Neural progenitor cell (in vitro differentiated cells): ENCODE results near the genes SHISA6, DNAH9, ELAC2 and CDRT15.

DNA sequence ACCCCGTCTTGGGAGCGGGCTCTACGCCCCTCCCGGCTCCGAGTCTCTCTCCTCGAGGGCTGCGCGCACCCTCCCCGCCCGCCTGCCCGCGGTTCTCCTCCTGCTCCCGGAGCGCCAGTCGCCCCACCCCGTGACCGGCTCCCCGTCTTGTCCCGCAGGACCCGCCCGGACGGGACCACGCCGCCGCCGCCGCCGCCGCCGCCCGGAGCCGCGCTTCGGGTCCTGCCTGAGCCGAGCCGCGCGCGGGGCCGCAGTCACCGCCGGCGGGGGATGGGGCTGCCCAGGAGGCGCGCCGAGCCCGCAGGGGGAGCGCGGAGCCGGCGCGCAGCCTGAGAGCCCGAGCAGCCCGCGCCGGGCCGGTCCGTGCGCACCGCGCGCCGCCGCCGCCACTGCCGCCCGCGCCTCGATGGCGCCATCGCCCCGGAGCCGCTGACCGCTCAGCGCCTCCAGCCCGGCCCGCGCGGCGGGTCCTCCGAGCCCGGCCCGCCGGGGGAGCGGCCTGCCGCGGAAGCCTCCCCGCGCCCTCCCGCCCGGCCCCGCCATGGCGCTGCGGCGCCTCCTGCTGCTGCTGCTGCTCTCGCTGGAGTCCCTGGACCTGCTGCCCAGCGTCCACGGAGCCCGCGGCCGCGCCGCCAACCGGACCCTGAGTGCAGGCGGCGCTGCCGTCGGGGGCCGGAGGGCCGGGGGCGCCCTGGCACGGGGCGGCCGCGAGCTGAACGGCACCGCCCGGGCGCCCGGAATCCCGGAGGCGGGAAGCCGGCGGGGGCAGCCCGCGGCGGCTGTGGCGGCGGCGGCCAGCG is at the start of gene SHISA6:
SHISA6 (plus strand) TSS at position 332 of the 800 bp plus-strand sequence.
- RAMPAGE, long total RNA, result no peak

- RAMPAGE, long total RNA, result no peak
These were observed at the start of gene DNAH9 for GRCh38 chr17:11598171-11598783. Gene DNAH9, plus strand, starts transcription at chr17:11598470.

- RAMPAGE, long total RNA, result no peak
These were observed 583 bp downstream of the DNAH9 start for GRCh38 chr17:11598801-11599304.

GRCh38 chr17:11978084-11978757 is 19.1 kb downstream of the ZNF18 start:
- RAMPAGE, long total RNA, result no peak

DNA sequence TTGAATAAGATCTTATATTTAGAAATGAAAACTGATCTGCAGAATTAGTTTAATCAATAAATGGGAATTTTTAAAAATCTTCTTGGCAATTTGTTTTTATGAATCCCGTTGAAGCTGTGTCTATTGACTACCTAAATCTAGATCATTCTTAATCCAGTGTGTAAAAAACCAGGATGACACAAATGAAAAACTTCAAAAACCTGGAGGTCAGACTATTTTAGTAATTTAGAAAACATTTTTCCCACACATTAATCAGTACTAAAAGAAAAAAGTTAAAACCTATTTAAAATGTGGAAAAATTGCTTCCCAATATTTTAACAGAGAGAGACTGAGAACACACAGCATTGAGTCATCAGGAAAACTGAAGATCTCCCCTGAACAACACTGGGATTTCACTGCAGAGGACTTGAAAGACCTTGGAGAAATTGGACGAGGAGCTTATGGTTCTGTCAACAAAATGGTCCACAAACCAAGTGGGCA is 60.4 kb downstream of the MAP2K4 start:
- RAMPAGE, long total RNA, result no peak

GRCh38 chr17:12622590-12622988 is 43.1 kb upstream of the MYOCD start:
- RAMPAGE, long total RNA, result no peak

DNA sequence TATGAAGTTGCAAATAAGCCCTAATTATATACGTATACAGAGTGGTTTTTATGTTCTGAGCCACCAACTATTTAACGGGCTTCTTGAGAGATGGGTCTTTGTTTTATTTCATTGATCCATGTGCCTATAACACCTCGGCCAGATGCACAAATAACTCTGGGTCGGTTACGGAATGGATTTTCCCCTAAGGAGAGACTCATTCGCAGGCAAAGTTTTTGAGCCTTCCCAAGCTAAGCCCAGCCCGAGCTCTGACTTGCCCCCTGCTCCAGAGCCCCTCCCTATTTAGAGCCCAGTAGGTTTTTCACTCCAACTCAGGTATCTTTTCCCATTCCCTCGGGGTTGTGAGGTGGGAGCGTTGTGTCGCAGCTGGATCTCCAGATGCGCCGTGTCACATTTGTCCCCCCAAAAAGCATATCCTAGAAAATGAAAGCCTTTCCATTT is 841 bp upstream of the MYOCD start:
- RAMPAGE, long total RNA, result no peak

GRCh38 chr17:13017272-13018093 is at the start of gene ELAC2:
Gene ELAC2, minus strand, starts transcription at chr17:13018027.
- RAMPAGE, long total RNA, result no peak

GRCh38 chr17:13562192-13562640 is 39.5 kb downstream of the HS3ST3A1 start:
- RAMPAGE, long total RNA, result no peak

DNA sequence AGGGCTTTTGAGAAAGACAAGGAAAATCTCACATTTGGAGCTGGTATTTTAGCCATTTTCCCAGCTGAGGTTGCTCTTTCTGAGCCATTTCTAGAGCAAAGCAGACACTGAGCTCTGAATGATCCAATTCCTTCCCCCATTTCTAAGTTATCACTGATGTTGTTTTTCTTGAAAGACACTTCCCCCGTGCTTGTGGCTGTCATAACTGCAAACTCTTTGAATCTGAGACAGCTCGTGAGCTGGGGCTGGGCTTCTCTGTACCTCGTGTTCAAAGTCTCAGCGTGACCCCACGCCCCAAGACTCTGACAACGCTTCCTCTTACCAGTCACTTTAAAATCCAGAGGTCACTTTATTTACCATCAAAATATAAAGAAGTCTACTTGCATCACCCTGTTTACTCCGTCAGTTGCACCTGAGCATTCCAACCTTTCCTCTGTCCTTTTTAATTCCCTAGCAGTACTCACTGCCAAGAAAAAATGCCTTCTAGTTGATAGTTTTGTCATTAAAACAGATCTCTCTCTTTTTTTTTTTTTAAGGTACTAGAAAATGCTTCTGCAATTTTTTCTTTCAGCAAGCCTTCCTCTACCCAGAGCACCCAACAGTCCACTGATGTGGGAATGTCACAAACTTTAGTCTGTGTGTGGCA is 35.0 kb downstream of the CDRT15 start:
- RAMPAGE, long total RNA, result no peak

DNA sequence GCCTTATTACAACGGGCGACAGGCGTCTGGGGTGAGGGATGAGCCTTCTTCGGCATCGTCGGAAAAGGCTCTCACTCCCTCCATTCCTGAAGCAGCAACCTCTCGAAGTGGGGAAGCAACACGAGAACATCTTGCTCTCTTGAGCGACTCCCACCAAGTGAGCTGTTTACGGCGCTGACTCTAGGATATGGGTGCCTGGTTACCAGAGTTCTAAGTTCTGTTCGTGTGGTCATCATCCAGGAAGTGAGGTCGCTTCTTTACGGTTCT is at the start of gene CDRT15:
CDRT15 (minus strand) TSS at position 159 of the 267 bp plus-strand sequence.
- RAMPAGE, long total RNA, result no peak

GRCh38 chr17:14302409-14303281 is 1.8 kb downstream of the HS3ST3B1 start:
- RAMPAGE, long total RNA, result no peak

DNA sequence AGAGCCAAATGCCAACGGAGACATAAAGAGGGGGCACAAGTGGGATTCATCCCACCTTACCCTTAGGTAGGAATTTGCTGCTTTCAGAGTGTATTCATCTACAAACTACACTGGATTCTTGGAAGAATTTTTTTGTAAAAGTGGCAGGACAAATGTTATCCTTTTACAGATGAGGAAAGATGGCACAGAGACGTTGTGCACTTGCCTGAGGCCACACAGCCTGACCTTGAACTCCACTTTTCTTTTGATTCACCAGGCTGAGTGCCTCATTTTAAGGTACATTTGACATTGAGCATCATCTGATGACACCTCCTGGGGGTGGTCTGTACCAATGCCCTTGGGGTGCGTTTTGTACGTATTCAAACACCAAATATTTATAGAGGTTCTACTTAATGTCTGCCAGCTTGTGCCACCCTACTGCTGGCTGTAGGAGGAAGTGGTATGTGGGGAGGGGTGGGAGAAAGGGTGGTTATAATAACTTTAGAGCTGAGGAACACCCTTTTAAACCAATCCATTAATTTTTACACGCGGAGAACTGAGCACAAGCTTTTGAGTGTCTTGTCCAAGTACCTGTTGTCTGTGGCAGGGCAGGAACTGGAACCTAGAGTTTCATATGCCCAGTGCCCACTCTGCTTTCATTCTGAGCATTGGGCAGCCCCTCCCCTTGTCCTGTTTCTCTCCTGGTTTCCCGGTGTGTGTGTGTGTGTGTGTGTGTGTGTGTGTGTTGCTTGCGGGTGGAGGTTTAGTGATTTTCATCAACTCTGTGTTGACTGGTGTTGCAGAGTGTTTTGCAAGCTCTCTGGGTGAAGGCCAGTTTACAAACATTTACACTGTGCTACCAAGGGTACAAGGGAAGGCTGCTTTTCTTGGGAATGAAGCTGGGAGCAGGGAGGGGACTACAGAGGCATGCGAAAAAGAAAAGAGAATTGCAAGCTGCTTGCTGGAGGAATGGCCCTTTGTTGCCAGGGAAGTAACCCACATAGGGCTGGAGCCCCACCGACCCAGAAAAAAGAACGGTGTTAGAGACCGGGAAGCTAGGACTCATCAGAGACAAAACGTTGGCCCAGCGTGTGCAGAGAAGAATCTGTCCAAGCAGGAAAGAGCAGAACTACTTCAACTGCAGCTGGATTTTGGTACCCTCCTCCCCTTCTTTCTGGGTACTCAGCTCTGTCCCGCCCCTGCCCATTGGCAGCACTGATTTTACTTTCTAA is 29.4 kb downstream of the HS3ST3B1 start:
- RAMPAGE, long total RNA, result no peak

GRCh38 chr17:14332291-14332865 is 31.5 kb downstream of the HS3ST3B1 start:
- RAMPAGE, long total RNA, result no peak

- RAMPAGE, long total RNA, result no peak
These were observed 225.2 kb downstream of the HS3ST3B1 start for GRCh38 chr17:14525947-14526642.

GRCh38 chr17:14604765-14605786 is 304.2 kb downstream of the HS3ST3B1 start:
- RAMPAGE, long total RNA, result no peak

- RAMPAGE, long total RNA, result no peak
These were observed 437.2 kb downstream of the HS3ST3B1 start for GRCh38 chr17:14738043-14738538.

DNA sequence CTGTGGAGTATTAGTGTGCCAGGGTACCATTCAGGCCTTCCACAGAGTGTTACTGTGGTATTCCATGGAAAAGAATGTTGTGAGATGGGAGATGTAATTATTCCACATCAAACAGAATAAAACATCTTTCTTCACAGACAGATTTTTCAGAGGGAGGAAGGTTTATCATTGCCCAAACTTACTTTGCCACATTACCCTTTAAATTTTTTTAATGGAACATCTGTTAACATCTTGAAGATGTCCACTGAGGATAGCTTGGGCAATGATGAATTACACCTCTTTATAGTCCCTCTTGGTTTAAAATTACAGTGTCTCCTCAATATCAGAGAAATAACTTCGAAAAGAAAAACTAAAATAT is 222.4 kb downstream of the PMP22 start:
- RAMPAGE, long total RNA, result no peak

- RAMPAGE, long total RNA, result no peak
These were observed 26.6 kb upstream of the PMP22 start for GRCh38 chr17:15291559-15292295.

DNA sequence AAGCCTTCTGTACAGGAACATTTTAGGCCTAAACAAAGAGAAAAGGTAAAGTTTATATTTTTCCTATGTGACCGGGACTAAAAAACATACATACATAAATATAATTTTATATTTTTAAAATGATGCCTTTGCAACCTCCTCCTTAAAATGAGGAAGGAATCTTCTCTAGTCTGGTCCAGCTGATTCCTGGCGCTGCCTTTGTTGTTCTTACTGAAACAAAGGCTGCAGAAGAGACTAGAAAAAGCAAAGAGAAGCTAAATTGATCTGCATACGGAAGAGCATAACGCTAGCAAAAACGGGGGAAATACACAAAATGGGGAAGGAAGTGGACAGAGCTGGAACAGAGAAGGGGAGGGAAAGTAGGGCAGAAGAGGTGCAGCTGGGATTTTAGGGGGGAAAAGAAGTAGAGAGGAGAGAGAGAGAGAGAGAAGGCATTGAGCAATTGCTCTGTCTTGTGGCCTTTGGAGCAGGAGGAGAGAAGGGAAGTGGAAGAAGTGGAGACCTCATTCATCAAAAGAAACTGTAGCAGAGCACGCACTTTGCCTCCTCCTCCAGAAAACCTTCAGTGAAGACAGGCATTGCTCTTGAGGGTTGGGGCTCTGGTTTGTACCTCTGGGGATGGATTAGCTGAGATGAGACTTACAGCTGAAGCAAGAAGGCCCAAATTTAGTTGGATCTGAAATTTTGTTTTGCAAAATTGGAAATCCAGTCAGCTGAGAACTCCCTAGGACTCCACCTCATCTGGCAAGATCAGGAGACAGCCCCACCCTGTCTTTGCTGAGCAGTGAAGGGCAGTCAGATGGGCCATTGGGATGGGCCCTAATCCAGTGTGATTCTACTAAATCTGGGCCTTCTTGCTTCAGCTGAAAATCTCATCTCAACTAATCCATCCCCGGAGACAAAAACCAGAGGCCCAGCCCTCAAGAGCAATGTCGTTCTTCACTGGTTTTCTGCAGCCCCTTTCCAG is 55.9 kb downstream of the CDRT4 start:
- RAMPAGE, long total RNA, result no peak